Peripheral blood mononuclear cell (primary cell): ENCODE measurements around a stretch of chr2.

DNA sequence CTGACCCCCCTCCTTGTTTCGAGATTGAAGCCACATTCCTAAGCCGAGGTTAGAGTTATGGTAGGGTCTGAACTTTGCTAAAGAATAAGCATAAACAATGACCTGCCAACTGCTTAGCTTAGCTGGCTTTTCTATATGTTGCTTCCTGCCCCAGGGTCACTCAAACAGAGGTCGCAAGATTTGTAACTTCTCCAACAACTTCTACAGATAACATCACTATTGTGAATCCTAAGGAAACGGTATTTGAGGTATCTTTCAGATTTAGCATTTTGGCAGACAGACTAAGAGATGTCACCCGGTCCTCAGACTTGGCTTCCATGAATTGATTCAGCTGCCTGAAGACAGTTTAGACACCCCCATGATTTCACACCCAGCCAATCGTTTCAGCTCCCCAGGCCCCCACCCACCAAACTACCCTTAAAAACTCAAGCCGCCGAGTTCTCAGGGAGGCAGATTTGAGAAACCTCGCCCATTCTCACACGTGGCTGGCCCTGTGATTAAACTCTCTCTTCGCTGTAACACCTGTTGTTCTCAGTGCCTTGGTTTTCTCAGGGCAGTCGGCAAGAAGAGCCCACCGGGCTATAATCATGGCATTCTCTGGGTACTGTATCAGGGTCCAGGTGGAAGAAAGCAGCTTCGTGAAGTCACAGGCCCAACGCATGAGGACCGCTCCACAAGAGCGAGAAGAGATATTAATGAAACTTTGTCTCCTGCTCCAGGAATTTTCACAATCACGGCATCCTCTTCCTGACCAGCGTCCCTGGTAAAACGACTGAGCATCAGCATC, 35.3 kb downstream of the UXS1 start:
- PRO-cap, 8 experiments = peak in 7 of 8 experiments; most common plus-strand start position 534 of the sequence (in 4); most common minus-strand start position 319 of the sequence (in 6)

DNA sequence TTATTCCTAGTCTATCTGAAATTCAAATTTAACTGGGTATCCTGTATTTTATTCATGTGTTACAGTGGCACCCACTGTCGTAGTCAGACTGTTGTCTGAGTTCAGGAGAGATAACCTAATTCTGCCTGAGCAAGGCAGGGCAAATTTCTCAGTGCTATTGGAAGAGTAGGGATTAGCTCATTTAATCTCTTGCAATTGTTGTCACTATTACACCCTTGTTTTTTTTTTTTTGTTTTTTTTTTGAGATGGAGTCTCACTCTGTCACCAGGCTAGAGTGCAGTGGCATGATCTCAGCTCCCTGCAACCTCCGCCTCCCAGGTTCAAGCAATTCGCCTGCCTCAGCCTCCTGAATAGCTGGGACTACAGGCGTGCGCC, 127.7 kb downstream of the RGPD3 start:
- PRO-cap, 8 experiments = no peak in any of the 8 experiments

DNA sequence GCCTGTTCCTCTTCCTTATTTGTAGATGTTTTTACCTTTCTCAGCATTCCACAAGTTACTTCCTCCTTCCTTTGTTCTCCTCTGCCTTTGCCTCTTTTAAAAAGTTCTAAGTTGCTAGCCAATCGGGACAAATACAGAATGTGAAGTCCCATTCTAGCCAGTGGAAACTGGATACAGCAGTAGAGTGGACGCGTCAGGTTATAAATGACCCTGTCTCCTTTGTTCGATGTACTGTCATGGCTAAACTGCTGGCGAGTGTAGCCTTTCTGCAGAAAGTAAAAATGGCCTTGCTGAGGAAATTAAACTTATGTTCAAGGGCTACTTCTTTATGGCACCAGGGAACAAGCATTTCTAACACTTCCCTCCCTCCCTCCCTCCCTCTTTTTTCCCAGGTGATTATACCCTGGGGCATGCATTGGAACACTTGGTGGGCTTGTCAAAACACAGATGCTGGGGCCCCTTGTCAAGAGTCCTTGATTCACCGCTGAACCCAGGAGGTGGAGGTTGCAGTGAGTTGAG, 72.9 kb downstream of the CD8B2 start:
- PRO-cap, 8 experiments = no peak in any of the 8 experiments

- PRO-cap, 8 experiments = no peak in any of the 8 experiments
Measured at GRCh38 chr2:106575833-106576496, 88.8 kb downstream of the CD8B2 start.

GRCh38 chr2:107529141-107529643, 297.5 kb upstream of the RGPD4 start:
- PRO-cap, 8 experiments = no peak in any of the 8 experiments

GRCh38 chr2:108215706-108216195, 24.0 kb upstream of the SULT1C3 start:
- PRO-cap, 8 experiments = no peak in any of the 8 experiments

DNA sequence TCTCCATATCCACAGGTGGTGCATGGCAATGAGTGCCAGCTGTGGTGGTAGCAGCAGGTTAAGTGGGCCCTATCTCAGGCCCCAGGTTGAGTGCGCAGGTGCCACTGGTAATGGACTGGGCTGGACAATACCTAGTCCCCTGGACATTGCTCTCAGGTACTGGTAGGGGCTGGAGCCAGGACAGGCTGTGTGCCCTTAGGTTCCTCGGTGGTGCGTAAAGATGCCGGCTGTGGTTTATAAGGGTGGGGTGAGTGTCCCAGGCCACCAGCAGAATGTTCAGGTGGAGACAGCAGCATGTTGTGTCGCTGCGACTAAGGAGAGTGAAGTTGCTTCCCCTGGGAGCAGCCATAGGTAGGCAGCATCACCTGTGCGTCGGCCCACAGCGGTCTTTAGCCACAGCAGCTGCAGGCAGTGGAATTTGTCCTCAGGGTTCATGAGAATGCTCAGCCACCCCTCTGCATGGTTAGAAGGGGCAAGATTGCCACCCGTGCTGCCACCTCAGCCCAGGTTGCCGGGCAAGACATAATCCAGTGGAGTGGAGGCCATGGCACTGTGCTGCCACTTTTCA, 14.9 kb downstream of the GCC2 start:
- PRO-cap, 8 experiments = peak in 5 of 8 experiments; most common plus-strand start position 273 of the sequence (in 4)

DNA sequence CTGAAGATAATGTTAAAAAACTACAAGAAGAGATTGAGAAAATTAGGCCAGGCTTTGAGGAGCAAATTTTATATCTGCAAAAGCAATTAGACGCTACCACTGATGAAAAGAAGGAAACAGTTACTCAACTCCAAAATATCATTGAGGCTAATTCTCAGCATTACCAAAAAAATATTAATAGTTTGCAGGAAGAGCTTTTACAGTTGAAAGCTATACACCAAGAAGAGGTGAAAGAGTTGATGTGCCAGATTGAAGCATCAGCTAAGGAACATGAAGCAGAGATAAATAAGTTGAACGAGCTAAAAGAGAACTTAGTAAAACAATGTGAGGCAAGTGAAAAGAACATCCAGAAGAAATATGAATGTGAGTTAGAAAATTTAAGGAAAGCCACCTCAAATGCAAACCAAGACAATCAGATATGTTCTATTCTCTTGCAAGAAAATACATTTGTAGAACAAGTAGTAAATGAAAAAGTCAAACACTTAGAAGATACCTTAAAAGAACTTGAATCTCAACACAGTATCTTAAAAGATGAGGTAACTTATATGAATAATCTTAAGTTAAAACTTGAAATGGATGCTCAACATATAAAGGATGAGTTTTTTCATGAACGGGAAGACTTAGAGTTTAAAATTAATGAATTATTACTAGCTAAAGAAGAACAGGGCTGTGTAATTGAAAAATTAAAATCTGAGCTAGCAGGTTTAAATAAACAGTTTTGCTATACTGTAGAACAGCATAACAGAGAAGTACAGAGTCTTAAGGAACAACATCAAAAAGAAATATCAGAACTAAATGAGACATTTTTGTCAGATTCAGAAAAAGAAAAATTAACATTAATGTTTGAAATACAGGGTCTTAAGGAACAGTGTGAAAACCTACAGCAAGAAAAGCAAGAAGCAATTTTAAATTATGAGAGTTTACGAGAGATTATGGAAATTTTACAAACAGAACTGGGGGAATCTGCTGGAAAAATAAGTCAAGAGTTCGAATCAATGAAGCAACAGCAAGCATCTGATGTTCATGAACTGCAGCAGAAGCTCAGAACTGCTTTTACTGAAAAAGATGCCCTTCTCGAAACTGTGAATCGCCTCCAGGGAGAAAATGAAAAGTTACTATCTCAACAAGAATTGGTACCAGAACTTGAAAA, 21.2 kb downstream of the GCC2 start:
- PRO-cap, 8 experiments = no peak in any of the 8 experiments

DNA sequence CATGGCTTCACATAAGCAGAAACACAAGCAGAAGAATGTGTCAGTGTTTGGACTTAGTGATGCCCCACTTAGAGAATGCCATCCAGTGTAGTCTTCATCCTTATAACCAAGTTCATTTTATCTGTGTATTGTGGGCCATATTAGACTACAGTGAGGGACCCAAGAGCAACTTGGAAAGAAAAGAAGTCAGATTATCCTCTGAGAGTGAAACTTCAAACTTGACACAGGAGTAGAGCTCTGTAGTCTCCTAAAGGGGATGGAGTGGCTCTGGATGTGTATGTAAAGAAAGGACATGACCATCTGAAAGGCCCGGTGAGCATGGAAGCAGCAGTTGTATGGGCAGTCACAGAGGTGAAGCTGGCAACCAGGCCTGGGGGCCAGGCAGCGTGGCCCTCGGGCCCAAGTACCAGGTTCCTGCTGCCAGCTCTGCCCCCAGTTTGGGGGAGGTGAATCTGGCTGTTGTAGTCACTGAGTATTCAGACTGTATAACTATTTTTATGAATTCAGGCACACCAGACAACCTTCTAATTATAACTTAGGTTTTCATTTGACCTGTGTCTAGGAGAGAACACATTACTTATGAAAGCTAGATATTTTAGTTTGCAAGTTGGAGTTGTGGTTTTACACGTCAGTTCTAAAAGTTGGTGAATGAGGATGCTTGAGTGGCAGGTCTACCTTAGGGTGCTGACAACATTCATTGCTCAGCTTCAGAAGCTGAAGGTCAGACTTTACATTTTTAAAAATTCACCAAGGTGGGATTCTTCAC, 71.5 kb downstream of the LIMS1 start:
- PRO-cap, 8 experiments = no peak in any of the 8 experiments

- PRO-cap, 8 experiments = no peak in any of the 8 experiments
Measured at GRCh38 chr2:108618918-108619346, 84.7 kb downstream of the LIMS1 start.

GRCh38 chr2:108753354-108753896, 33.1 kb upstream of the CCDC138 start:
- PRO-cap, 8 experiments = peak in 3 of 8 experiments; most common plus-strand start chr2:108753631 (in 2)

DNA sequence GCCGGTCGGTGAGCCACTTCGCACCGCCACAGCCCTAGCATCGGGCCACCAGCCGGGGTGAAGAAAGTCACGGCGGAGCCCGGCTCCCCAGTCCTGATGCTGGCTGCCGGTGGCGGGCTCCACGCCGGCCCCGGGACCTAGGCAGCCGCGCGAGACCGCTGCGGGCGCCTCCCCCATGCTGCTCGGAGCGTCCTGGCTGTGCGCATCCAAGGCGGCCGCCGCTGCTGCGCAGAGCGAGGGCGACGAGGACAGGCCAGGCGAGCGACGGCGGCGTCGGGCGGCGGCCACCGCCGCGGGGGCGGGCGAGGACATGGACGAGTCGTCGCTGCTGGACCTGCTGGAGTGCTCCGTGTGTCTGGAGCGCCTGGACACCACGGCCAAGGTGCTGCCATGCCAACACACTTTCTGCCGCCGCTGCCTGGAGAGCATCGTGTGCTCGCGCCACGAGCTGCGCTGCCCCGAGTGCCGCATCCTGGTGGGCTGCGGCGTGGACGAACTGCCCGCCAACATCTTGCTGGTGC, 421 bp downstream of the SH3RF3 start:
- PRO-cap, 8 experiments = peak in 1 of 8 experiments; most common plus-strand start position 231 of the sequence (in 1)

- PRO-cap, 8 experiments = no peak in any of the 8 experiments
Measured at GRCh38 chr2:109375882-109376606, 237.7 kb downstream of the SEPTIN10 start.

DNA sequence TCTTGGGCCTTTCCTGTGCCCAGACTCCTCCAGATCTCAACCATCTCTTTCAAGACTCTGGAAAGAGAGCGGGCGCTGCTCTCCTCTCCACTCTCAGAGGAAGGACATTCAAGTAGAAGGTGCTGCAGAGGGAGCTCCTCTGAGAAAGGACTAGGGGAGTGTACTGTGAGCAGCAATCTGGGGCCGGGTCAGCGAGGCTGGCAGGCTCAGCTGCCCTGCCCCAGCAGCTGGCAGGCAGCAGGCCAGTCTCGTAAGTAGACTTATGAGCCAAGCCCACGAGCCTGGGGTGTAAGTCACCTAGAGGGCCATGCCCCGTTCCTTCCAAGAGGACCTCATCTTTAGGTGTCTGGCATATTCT, 119.0 kb downstream of the SEPTIN10 start:
- PRO-cap, 8 experiments = no peak in any of the 8 experiments

DNA sequence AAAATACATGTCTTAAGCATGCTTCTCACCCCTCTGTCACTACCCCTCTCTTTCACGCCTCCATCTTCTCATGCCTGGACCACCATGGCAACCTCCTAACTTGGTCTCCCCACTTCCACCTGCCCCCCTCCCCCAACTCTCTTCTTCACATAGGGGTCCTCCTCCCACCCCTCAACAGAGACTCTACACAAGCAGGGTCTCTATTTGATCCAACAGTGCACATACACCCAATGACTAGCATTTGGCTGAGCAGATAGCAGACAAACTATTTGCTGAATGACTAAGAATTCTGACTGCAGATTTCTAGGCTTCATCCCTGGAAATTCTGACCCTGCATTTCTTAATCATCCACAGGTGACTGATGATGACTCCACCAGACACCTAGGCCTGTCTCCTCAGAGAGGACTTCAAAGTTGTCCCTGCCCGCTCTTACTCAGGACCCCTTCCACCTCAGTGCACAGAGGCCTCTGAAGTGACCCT, 51.5 kb downstream of the SEPTIN10 start:
- PRO-cap, 8 experiments = no peak in any of the 8 experiments

GRCh38 chr2:110155806-110156407, 40.3 kb upstream of the MALL start:
- PRO-cap, 8 experiments = no peak in any of the 8 experiments

DNA sequence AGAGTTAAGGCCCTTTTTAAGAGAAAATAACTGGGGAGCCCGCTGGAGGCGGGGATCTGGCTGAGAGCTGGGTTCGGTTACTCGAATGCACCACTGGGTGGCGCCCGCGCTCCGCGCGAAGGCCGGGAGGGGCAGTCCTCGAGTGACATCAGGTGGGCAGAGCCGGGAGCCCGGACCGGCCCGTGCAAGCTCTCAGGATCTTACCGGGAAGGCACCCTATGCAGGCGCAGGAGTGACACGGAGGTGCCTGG, 86.7 kb upstream of the MTLN start:
- PRO-cap, 8 experiments = no peak in any of the 8 experiments

DNA sequence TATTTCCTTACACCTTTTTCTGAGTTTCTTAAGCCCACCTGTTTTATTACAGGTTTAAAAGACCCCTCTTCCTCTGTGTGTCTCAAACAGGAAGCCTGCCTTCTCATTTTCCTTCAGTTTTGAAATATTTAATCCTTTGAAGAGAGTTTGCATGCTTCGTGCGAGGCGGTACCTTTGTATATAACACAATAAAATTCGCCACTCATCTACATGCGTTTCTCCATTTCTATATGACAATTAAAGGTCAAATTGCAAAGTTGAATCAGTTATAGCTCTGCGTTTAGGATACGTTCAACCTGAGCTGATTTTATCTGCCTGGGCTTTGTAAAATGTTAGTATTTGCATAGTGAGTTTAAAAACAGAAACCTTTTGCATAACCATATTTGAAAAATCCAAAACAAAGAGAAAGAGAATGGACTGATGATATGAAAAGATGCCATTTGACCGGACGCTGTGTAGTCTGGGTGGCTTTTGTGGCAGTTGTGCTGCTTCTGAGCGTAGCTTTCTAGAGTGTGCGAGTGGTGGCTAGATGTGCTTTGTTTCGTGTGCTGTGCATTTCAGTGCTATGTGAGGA, 126.5 kb downstream of the ACOXL start:
- PRO-cap, 8 experiments = no peak in any of the 8 experiments

DNA sequence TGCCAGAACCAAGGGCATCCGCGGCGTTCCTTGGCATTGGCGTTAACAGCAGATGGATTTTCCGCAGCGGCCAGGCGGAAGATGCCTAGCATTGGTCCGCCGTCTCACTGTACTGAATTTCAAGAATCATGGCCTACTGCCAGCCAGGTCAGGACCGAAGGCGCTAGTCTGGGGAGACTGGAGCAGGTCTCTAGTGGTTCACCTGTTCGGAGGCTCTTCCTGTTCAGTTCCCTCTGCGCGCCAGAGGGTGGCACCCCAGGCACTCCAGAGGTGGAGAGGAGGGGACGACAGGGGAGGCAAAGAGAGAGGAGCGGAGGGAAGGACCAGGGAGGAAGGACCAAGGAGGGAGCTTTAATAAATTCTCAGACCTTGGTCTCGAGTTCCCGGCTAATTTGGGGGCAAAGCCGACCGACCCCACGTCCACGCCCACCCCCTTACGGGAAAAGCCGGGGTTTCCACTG, 3.7 kb upstream of the BCL2L11 start:
- PRO-cap, 8 experiments = no peak in any of the 8 experiments

- PRO-cap, 8 experiments = no peak in any of the 8 experiments
Measured at GRCh38 chr2:111178952-111179347, 58.2 kb downstream of the BCL2L11 start.